Placental epithelial cell (primary cell): Measurements from ENCODE around the genes INTU and LARP1B.

DNA sequence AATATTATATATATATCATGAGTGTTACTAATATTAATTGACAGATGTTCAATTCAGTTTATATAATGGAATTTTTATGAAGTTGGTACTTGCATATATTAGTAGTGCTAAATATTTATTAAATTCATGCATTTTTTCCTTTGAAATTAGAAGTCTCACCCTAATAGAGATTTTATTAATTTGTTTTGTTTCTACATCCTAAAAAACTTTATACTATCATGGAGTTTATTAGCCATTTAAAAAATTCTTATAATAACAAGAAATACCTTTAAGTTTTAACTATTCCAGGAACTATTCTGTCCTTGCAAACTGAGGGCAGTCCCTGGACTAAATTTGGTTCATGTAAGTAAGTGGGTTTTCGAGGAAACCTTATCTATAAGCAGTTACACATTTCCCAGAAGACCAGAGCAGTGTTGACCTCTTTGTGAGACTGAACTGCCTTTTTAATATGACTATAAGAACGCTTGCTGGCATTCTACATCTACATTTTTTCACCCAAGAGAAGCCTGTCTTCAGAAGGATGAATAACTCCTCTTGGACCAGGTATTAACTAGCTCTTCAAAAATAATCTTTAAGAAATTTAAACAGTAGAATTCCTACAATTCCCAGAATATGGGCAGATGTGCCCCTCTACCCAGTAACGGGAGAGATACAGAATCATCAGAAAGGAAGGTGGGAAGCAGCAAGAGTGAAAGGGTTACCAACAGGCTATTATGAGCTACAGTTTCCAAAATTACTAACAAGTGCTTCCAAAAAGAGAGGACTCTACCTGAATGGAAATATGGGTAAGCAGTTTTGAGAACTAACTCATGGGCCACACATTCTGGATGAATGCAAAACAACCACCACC lies 17.1 kb downstream of the BBS12 start:
- CAGE, long polyA plus RNA, result no peak

GRCh38 chr4:122826922-122827905 lies 583 bp downstream of the FGF2 start:
- CAGE, long polyA plus RNA, result no peak

GRCh38 chr4:122944902-122945584 lies 22.2 kb downstream of the SPATA5 start:
- CAGE, long polyA plus RNA, result no peak

DNA sequence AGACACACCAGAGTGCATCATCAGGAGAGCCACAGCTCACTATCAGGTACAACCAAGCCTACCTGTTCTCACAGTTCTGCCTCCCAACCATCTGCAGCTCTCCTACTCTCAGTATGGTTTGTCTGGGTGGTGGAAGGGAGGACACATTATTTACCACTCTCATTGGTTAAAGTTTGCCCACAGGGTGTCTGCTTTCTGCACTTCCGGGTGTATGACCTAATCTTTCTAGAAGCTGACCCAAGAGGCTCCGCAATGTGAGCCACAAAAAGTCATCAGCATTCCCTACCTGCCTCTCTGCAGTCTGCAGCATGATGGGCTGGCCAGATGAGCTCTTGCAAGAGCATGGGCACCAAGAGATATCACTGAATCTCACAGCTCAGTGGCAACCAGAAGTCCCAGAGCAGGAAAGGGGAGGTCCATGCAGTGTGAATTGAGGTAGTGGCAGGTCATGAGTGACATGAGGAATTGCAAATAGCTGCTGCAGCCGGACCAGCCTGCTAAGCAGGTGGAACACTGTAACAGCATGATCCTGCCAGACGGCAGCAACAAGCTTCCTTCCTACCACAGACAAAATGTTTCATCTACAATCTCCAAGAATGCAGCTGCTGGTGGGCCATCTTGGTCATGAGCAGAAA lies 36.8 kb upstream of the SPRY1 start:
- CAGE, long polyA plus RNA, result no peak

- CAGE, long polyA plus RNA, result no peak
Observed at GRCh38 chr4:123401269-123402447, 5.1 kb downstream of the SPRY1 start.

- CAGE, long polyA plus RNA, result no peak
Observed at GRCh38 chr4:123621288-123621904, 224.8 kb downstream of the SPRY1 start.

- CAGE, long polyA plus RNA, result no peak
Observed at GRCh38 chr4:123744903-123745189, 348.3 kb downstream of the SPRY1 start.

DNA sequence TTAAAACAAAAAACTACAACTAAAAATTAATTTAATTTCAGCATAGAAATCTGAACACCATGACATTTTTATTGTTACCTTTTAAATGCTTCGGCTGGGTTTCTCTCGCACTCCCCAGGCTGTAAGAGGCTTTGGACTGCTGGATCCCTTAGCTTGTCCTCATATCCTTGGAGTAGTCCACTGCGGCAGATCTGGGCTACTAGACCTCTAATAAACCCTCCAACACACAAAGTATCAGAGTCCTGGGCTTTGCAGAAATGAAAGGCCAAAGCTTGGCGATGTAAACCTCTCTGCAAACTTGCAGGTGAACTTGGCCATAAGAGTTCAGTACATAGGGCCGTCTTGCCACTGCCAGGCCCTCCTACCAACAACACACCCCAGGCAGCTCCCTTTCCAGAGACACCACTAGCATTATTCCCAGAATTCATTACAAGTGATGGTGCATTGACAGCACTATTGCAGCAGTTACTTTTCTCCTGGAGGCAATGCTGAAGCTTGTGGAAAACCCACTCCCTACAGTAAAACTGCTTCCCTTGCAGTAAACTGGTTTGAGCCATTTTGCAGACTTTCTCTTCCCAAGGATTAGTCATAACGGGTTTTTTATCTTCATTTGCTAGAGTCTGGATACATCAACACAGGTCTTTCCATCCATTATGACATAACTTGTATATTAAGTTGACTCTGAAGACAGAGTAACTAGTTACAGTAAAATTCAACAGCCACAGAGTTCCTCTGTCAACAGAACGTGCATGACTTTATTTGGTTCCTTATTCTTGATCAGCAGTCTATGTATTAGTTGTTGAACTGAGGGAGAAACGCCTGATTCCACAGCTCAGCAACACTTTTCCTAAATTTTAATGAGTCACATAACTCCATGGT lies 2.4 kb downstream of the ANKRD50 start:
- CAGE, long polyA plus RNA, result no peak

GRCh38 chr4:126901235-126901623 lies 731.5 kb upstream of the INTU start:
- CAGE, long polyA plus RNA, result no peak

- CAGE, long polyA plus RNA, result no peak
Observed at GRCh38 chr4:127632327-127633469, at the start of gene INTU. INTU (plus strand) TSS chr4:127632957.

DNA sequence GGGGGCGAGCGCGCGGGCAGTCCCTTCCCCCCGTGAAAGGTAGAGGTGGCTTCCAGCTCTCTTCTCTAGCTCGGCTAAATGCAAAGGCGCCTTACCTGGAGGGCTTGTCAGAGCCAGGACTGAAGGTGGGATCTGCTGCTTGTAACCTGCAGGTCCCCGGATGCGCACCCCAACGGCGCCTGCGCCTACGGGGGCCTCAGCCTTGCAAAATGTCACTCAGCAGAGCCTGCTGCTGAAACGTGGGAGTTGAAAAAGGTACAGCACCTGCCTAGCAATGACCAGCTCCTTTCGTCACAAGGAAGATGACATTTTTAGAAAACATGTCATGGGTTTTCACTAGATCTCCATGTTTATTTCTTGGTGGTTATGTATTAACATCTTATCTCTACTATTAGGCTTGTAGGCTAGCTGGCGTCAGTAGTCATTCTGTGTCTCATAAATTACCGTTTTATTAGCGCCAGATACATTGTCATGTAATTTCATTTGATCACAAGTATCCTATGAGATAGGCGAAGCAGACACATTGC lies 659 bp downstream of the ABHD18 start:
- CAGE, long polyA plus RNA, result no peak

GRCh38 chr4:128060559-128060889 lies 588 bp upstream of the LARP1B start:
- CAGE, long polyA plus RNA, result no peak

GRCh38 chr4:128060890-128061618 lies at the start of gene LARP1B:
LARP1B (plus strand) TSS chr4:128061312.
- CAGE, long polyA plus RNA, result no peak

GRCh38 chr4:128286045-128286908 lies 1.3 kb downstream of the PGRMC2 start:
- CAGE, long polyA plus RNA, result no peak

DNA sequence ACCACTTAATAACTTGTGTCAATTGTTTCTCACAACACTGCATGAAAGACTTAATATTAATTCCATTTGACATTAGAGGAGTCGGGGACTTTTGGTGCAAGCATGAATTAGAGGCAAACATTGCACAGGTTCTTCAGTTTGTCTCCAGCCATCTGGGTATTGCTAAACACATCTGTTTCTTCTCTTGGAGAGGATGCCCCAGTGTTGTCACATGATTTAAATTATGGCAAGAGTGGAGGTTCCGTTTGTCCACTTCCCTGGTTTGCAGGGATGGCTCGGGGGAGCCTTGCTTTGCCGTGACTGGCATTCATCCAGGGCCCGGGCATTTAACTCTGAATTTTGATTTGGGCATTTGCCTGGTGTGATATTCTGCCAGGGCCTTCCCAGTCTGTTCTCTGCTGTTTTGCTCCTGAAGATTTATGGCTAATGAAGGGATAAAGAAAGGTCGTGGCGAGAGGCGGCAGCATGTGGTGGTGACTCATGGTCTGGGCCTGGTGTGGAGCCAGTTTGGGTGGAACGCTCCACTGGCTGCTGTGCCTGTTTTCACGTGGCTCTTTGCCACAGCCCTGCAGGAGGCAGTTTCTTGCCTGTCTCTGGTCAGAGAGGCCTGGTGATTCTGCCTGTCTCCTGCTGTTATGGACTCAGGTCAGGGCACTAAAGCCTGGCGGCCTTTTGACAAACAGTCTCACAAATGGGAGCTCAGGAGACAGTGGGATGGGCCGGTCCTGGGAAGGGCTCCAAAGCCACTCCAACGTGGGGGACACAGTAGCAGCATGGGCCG lies 99.3 kb upstream of the PGRMC2 start:
- CAGE, long polyA plus RNA, result no peak

DNA sequence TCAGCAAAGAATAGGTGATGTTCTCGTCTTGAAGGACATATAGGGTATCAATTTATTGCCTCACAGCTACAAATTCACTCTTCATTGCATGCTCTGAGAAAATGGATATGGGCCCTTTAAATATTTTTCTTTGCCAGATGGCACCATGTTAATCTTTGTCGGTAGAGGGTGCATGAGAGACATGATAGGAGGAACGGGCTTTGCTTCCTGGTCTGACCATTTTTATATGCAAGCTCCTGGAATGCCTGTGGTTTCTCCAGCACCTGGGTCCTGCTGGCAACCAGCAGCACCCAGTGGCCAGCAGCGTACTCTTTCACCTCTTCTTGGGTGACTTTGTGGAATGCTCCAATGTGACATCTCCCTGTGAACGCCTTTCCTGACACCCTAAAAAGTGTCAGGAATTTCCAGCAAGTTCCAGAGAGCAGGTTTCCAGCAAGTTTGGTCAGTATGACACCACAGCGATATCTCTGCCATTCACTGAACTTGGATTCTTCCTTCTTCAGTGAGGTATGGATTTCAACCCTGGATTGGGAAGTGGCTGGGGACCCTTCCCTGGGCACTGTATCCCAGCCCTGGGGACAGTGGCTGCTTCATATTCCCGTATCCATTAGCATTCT lies 140.3 kb upstream of the PGRMC2 start:
- CAGE, long polyA plus RNA, result no peak

- CAGE, long polyA plus RNA, result no peak
Observed at GRCh38 chr4:128524308-128524685, 236.7 kb upstream of the PGRMC2 start.

GRCh38 chr4:128844484-128845523 lies 35.3 kb downstream of the JADE1 start:
- CAGE, long polyA plus RNA, result no peak

- CAGE, long polyA plus RNA, result no peak
Observed at GRCh38 chr4:128952331-128953074, 140.8 kb downstream of the SCLT1 start.

DNA sequence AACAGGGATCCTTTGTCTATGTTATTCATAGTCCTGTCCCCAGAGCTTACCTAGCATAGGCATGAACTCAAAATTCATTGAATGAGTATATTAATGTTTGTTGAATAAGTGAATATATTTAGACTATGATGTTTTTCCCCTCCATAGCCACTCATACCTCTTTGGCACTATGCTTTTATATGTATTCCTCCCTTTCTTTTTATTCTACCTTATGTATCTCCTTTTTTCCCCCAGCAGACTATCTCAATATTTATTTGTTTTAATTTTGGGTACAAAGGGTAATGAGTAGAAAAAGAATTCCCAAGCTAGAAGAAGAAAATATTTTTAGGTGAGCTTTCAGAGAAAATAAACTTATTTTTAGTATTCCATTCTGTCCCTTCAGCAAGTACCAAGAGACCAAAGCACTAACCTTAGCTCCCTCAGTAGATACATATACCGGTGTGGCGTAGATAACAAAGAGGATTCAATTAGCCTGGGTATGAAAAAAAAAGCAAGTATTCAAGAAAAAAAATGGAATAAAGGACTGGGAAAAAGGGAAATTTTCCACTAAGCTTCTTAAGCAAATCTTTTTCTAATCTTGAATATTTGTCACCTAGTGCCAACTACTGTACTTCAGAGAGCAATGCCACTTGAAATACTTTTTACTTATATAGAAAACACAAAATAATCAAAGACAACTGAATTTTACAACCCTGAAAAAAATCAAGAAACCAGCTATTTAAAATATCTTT lies 17.0 kb downstream of the SCLT1 start:
- CAGE, long polyA plus RNA, result no peak